ENCODE measurements around the gene SERPINB9.

DNA sequence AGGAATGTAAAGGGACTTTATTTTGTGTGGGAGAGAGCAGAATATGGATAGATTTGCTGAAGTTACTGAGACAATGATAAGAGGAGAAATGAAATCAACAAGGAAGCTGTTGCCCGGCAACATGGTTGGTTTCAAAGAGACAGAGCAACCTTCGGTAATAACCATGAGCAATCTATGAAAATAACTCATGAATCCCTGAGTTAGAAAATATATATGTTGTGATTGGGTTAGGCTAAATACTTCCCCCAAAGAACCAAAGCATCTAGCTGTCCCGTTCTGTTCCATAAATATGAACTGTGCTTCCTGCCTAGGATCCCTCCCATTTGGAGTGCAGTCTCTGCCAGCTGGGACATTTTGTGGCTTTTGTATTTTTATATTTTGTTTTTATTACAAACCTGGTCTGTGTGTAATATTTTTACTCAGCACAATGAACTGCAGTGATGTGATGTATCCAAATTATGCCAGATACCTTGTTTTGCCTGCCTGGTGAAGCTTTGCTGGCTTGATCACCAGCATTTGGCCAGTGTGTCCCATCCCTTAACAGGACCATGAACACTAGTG, 23.0 kb downstream of the SERPINB1 start:
- PRO-cap: unidirectional peak, minus-strand start at position 285 of the sequence

GRCh38 chr6:2850721-2851097, 9.0 kb upstream of the SERPINB1 start:
- PRO-cap: no peak

GRCh38 chr6:2854241-2854771, 12.6 kb upstream of the SERPINB1 start:
- PRO-cap: no peak

- PRO-cap: no peak
Measured at GRCh38 chr6:2877079-2877690, 25.9 kb downstream of the SERPINB9 start.

DNA sequence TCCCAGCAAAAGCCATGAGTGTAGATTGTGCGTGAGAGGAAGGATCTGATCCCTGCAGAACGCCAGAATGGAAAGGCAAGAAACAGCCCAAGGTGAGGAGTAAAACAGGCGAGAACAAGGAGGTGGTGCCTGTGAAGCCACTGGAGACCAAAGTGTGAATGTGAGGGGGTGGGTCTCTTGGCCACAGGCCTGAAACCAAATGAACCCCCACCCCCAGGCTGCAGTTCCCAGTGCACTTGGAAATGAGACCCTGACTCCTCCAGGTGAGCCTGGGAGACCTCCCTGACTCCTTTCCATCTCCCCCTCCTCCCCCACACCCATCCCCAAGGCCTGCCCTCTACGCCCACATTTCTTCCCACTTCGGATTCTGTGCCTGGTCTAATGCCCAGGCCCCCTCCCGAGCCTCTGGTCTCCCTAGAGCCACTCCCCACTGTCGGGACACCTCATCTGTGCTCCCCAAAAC, 1.7 kb downstream of the SERPINB9 start:
- PRO-cap: no peak

- PRO-cap: unidirectional peak, minus-strand start at chr6:2903309
Measured at GRCh38 chr6:2903151-2903790, at the start of gene SERPINB9. TSS of gene SERPINB9 (minus strand) at chr6:2903309.

GRCh38 chr6:2905836-2906253, 2.7 kb upstream of the SERPINB9 start:
- PRO-cap: no peak

DNA sequence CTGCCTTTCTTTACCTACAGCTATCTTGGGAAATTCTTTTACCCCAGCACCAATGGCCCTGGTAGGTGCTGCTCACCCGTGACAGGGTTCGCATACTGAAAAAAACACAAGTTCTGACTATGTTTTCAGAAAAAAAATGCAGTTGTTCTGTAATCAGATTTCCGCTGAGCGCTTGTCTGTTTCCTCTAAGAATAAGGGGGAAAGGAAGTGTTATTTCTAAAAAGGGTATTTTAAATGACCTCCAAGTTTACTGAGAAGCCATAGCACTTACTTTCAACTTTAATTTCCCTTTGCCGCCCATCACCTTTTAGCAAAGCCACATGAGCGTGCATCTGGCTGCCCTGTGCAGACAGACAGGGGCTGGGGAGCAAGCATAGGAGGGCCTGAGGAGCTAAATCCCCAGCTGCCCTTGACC, 28.1 kb downstream of the SERPINB6 start:
- PRO-cap: no peak

DNA sequence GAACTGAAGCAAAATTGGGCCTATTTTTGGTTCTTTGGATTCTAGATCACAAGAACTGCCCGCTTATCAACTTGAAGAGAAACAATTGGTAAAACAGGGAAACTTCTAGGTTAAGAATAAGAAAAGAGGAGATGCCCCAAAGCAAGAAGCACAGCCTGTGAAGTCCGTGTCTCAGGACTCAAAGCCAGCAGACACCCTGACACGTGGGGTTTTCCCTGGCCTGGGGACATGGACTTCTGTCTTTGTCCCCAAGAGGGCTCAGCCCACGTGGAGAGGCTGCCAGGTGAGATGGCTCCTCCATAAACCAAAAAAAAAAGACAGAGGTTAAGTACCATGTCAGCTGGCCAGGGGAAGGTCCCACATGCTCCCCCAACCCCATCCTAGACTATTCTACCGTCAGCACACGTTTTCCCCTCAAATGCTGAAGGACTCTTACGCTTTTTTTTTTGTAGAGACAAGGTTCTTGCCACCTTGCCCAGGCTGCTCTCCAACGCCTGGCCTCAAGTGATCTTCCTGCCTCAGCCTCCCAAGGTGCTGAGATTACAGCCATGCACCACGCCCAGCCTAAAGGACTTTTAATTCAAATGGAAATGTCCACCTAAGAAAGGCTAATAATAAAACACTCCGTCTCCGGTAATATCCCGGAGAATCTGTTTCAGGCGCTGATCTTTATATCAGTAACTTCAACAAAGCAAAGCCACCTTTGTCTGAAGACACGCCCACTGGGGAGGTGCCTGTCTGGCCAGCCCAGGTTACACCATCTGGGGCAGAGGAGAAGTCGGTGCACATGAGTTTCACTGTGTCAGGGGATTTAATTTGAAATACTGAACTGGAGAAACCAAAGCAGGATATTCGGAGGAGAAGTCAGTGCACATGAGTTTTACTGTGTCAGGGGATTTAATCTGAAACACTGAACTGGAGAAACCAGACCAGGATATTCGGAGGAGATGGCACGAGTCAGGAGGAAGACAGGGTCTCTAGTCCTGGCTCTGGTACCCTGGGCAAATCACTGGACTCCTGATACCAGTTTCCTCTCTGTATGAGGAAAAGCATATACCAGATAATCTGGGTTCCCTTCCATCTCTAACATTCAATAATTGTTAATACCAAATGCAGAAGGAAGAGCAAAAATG, 9.5 kb downstream of the SERPINB6 start:
- PRO-cap: no peak

- PRO-cap: no peak
Measured at GRCh38 chr6:2969911-2970310, 1.5 kb downstream of the SERPINB6 start.

- PRO-cap: bidirectional peak, plus-strand start at chr6:2971053, minus-strand start at chr6:2970898; bidirectional peak, plus-strand start at chr6:2971536, minus-strand start at chr6:2971268
Measured at GRCh38 chr6:2970702-2971428, 502 bp downstream of the SERPINB6 start.

GRCh38 chr6:2984552-2985499, 13.5 kb upstream of the SERPINB6 start:
- PRO-cap: no peak

GRCh38 chr6:3076501-3077346, 8.4 kb downstream of the RIPK1 start:
- PRO-cap: no peak

DNA sequence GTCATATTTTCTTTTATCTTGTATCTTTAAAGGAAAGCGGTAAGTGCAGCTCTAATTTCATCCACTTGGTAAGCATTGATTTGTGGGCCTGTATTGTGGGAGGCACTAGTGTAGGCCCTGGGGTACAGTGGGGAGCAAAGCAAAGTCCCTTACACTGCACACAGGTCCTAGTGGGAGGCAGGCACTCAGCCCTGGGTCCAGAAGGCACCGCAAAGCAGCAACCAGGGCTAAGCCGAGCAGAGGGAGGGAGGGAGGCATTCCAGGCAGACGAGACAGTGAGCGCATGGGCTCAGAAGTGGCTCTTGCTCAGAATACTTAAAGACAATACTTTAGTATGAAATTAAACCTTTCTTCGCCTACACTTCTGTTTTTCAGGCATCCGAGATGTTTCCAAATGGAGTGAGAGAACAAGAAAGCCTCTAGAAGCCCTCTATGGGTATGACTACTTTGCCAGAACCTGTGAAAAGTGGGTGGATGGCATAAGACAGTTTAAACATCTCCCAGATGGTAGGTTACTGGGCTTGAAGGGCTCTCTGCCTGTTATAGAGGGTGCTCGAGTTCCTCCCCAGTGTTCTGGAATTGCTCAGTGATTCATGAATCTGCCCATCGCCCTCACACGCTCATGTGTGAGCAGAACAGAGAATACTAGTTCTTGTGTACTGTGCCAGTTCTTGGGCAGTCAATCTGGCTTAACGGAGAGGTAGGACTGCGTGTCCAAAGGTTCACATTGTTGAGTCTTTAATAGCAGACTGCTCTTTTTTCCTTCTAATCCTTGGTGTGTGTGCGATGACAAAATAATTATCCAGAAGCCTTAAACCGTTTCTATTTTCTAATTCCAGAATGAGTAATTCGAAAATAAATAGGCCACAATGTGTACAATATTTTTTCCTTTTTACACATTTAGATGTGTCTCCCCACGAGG, 18.7 kb downstream of the BPHL start:
- PRO-cap: no peak

GRCh38 chr6:3139266-3140048, 17.9 kb downstream of the TUBB2A start:
- PRO-cap: no peak

- PRO-cap: no peak
Measured at GRCh38 chr6:3251374-3251784, 7.4 kb upstream of the PSMG4 start.

DNA sequence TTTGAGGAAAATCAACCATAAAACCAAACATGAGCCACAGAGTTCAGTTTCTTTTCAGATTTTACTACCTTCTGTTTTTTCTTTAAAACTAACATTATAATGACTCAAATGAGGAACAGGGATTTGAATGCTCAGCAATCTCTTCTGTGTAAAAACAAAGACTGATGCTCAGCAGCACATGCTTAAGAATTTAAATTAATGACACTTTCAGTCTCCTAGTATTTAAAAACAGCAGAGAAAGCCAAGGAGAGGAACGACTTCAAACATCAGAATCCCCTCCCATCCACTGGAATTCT, 72.8 kb downstream of the PSMG4 start:
- PRO-cap: no peak

- PRO-cap: no peak
Measured at GRCh38 chr6:3347915-3348628, 89.3 kb downstream of the PSMG4 start.

DNA sequence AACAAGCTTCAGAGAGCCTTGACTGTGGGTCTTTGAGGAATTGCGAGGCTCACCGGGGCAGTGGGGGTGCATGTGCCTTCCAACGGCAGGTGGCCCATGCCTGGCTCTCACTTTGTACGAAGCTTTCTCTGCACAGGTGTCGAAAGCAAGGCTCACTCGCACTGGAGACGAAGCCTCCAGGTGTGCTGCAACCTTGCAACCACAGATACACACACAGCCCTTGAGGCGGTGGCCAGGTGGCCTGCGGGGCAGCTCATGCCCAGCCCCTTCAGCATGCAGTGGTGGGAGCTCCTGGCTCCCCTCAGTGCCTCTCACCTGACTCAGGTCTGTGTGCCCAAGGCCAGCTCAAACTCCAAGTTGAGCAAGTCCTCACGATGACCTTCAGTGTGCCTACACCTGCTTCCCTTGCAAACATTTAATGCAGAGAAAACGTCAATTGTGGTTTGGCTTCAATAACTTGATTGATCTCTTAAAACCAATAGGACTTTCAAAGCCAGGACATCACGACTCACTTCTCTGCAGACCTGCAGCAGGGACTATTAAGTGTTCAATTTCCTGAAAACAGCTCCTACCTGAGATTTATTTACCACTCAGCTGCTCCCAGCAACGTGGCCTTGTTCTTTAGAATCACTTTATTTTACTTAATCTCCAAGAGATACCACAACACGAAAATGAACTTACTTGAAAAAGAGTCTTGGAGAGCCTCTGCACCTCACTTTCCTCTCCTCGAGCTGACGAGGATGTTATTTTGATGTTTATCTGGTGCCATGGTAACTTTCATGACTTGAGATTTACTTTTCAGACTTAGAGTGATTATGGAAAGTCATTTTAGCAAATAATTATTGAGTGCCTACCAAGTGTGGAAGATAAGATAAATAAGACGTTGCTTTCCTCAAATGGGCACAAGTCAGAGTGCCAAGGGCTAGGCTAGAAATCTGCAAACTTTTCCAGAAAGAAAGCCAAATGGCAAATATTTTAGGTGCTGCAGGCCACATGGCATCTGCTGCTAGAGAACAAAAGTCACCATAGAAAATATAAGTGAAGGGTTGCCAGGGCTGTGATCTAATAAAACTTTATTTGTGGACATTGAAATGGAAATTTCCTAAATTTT, 86.2 kb downstream of the SLC22A23 start:
- PRO-cap: no peak

- PRO-cap: no peak
Measured at GRCh38 chr6:3399290-3399855, 57.5 kb downstream of the SLC22A23 start.

All from left common carotid artery plus branches (tissue), 1 donor.